Adrenal gland (tissue), 7 donors: ENCODE measurements around the genes PTGIS and SLC9A8.

DNA sequence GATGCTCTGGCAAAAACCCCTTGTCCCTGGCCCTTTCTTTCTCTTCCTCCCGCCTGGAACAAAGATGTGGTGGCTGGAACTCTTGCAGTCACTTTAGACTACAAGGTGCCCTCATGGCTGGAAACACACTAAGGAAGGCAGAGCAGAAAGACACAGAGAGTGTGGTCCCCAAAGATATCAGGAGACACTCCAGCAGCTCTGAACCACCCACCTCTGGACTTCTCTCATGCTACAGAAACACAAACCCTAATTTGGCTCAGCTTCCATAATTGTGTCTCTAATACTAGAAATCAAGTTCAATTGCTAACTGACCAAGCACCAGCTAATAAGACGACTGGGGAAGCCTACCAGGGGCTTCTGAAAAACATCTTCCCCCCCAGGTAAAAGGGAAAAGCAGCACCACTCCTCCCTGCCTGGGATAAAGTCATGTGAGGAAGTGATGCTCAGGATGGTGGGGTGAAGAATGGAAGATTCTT lies 160.7 kb downstream of the PREX1 start:
- PRO-cap, 3 experiments, result no peak in any of the 3 experiments
- RAMPAGE, long total RNA, 4 experiments, result no peak in any of the 4 experiments
- RRBS, result no CpG with 5 or more reads among the region's 2 CpGs

DNA sequence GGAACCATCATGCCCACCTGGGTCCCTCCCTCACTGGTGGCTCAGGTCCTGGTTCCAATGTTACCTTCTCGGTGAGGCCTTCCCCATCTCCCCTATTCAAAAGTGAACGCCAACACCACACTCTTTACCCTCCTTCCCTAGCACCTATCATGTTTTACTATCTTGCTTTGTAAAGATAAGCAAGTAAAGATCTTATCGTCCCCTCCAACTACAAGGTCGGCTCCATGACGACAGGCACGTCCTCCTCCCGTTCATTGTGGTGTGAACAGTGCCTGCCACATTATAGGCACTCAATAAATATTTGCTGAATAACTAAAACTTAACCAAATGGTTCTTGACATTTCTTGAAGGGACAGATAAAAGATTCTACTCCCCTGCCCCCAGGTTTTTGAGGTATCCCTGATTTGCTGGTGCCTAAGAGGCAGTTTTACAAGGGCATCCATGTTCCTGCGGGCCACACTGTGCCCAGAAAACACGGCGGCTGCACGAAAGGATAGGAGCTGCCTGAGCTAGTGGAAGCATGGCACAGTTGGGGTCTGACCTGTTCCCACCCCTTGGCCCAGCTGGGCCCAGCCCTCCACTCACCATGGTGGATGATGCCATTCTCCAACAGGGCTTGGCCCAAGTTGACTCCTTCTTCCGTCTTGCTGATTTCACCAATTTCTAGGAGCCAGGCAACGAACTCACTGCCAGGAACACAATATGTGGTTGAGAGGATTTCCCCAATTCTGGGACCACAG lies 147.0 kb downstream of the PREX1 start:
- PRO-cap, 3 experiments, result no peak in any of the 3 experiments
- RAMPAGE, long total RNA, 4 experiments, result no peak in any of the 4 experiments
- RRBS, result no CpG with 5 or more reads among the region's 13 CpGs

GRCh38 chr20:48690686-48691366 lies 137.0 kb downstream of the PREX1 start:
- PRO-cap, 3 experiments, result no peak in any of the 3 experiments
- RAMPAGE, long total RNA, 4 experiments, result start-site peak on the minus strand in 1 of 4 experiments, at chr20:48690999-48691041 at its widest, 10 reads per replicate
- RRBS, result no CpG with 5 or more reads among the region's 19 CpGs

DNA sequence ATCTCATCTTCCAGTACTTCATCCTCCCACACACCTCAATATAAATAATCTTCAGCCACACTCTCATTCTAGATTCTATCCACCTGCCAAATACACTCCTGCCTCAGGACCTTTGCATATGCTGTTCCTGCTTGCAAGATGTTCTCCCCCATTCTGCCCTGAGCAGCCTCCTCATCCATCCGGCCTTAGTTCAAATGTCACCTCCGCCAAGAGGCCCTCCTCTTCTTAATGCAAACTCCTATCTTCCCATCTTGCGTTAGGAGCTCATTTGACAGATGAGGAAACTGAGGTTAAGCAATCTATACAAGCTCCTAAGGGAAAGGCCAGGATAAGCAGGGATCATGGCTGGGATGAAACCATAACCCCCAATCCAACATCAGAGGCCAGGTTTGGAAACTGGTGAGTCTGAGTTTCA lies 77.3 kb downstream of the PREX1 start:
- PRO-cap, 3 experiments, result no peak in any of the 3 experiments
- RAMPAGE, long total RNA, 4 experiments, result no peak in any of the 4 experiments
- RRBS, result no CpG with 5 or more reads among the region's 3 CpGs

DNA sequence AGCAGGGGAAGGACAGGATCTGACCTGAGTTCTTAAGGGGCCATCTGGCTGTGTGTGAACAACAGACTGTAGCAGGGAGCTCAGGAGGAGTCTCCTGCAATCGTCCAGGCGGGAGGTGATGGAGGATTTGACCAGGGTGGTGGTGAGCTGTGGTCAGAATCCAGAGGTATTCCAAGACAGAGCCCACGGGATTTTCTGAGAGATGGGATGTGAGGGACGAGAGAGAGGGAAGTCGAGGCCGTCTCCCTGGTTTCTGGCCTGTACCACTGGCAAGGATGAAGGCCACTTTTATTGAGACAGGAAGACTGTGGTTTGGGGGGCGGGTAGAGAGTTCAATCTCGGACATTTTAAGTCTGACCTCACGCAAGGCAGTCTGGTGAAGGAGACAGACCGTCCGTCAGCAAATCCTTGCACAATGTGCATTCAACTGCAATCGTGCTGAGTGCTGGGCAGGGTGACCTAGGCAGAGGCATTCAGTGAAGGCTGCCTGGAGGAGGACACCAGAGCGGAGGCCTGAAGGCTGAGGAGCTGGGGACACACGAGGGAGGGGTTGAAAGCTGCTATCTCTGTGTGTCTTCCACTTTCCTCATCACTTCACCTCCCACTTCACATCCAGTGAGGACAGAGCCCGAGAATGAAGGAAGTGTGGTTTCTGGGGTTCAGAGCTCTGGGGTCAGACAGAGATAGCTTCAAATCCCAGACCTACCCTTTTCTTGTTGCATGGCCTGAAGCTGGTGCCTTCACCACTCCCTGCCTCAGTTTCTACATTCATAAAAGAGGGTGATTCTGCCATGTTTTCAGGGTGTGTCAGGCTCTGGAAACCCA lies 53.8 kb downstream of the PREX1 start:
- PRO-cap, 3 experiments, result peak in 2 of 3 experiments; most common plus-strand start position 472 of the sequence (in 1); most common minus-strand start position 262 of the sequence (in 2)
- RAMPAGE, long total RNA, 4 experiments, result no peak in any of the 4 experiments
- RRBS, result no CpG with 5 or more reads among the region's 15 CpGs

DNA sequence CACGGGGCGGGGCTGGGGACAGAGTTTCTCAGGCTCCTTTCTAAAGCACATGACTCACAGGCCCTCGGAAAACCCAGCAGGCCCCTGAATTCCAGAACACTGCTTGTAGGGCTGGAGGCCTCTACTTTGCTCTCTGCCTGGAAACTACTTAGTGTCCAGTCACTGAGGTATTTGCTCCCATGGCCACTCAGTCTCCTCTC lies 51.4 kb downstream of the PREX1 start:
- PRO-cap, 3 experiments, result no peak in any of the 3 experiments
- RAMPAGE, long total RNA, 4 experiments, result no peak in any of the 4 experiments
- RRBS, result no CpG with 5 or more reads among the region's 3 CpGs

GRCh38 chr20:48926737-48926994 lies 5.2 kb downstream of the ARFGEF2 start:
- PRO-cap, 3 experiments, result no peak in any of the 3 experiments
- RAMPAGE, long total RNA, 4 experiments, result no peak in any of the 4 experiments
- RRBS, result no CpG with 5 or more reads among the region's 2 CpGs

DNA sequence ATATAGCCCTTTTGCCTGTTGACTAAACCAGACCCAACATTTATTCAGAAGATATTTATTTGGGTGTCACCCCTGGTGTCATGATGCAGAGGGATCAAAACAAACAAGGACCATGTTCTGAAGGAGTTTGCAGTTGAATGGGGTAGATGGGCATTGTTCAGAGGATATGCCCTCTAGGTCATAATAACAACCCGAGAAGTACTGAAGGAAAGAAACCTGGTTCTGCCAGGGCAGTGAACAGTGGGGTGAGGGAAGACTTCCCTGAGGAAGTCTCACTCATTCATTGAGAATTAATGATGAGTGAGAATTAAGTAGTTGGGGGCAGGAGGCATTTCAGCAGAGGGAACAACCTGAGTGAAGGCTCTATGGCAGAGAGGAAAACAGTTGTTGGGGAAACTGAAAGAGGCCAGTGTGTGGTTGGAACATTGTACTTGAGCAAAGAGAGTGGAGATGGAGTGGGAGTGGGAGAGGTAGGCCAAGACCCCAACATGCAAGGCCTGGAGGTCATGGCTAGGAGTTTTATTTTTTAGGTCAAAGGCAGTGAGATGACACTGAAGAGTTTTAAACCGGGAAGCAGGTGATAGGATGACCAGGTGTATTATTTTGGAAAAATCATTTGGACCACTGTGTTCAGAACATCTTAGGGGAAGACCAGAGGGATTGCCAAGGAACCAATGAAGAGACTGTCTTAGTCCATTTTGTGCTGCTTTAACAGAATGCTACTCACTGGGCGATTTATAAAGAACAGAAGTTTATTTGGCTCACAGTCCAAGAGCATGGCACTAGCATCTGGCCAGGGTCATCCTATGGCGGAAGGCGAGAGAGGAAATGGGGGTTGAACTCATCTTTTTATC lies 8.1 kb downstream of the ARFGEF2 start:
- PRO-cap, 3 experiments, result peak in 1 of 3 experiments; most common minus-strand start position 854 of the sequence (in 1)
- RAMPAGE, long total RNA, 4 experiments, result no peak in any of the 4 experiments
- RRBS, result no CpG with 5 or more reads among the region's 5 CpGs

DNA sequence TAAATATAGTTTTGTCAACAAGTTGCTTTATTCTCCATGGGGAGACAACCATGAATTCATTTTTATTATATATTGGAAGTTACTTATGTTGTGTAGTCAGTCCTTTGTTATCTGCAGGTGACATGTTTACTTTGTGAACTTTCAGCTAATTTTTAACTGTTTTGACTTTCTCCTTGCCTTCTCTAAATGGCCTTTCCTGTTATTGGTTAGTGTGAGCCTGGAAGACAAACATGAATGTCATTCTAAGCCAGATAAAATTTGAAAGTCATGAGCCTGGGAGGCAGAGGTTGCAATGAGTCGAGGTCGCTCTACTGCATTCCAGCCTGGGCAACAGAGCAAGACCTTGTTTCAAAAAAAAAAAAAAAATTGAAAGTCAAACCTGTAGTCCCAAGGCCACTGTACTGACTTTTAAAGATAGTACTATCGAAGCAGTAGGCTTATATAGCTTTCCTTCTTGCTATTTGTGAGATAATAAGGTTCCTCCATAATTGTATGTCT lies 37.0 kb upstream of the CSE1L start:
- PRO-cap, 3 experiments, result peak in 2 of 3 experiments; most common plus-strand start position 283 of the sequence (in 2)
- RAMPAGE, long total RNA, 4 experiments, result no peak in any of the 4 experiments
- RRBS, result no CpG with 5 or more reads among the region's 3 CpGs

DNA sequence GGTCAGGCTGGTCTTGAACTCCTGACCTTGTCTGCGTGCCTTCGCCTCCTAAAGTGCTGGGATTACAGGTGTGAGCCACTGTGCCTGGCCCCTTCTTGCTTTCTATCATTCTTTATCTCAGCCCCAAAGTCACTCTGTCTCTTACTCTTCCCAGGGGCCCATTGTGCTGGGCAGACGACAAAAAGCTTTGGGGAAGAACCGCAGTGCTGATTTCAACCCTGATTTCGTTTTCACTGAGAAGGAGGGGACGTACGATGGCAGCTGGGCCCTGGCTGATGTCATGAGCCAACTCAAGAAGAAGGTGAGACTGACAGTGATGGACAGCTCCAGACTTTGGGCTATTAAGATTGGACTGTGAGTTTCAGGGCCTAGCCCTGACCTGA lies 2.1 kb downstream of the DDX27 start:
- PRO-cap, 3 experiments, result no peak in any of the 3 experiments
- RAMPAGE, long total RNA, 4 experiments, result start-site peak on the plus strand in 1 of 4 experiments, centred at position 221 of the sequence, 11 reads per replicate
- RRBS, result no CpG with 5 or more reads among the region's 7 CpGs

DNA sequence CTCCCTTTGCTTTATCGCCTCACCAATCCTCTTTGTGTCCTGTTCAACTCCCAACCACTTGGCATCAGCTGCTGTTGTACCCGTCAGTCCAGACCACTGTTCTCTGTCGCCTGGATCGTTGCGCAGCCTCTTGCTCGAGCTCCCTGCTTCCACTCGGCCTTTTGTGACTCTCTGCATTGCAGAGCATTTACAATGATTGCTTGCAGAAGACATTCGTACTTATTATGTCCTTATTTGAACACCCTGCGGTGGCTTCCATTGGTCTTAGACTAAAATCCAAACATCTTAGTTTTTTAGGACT lies 14.6 kb downstream of the DDX27 start:
- PRO-cap, 3 experiments, result no peak in any of the 3 experiments
- RAMPAGE, long total RNA, 4 experiments, result no peak in any of the 4 experiments
- RRBS, result no CpG with 5 or more reads among the region's 9 CpGs

GRCh38 chr20:49288620-49289701 lies 11.1 kb upstream of the ZNFX1 start:
- PRO-cap, 3 experiments, result no peak in any of the 3 experiments
- RAMPAGE, long total RNA, 4 experiments, result no peak in any of the 4 experiments
- RRBS, result no CpG with 5 or more reads among the region's 10 CpGs

DNA sequence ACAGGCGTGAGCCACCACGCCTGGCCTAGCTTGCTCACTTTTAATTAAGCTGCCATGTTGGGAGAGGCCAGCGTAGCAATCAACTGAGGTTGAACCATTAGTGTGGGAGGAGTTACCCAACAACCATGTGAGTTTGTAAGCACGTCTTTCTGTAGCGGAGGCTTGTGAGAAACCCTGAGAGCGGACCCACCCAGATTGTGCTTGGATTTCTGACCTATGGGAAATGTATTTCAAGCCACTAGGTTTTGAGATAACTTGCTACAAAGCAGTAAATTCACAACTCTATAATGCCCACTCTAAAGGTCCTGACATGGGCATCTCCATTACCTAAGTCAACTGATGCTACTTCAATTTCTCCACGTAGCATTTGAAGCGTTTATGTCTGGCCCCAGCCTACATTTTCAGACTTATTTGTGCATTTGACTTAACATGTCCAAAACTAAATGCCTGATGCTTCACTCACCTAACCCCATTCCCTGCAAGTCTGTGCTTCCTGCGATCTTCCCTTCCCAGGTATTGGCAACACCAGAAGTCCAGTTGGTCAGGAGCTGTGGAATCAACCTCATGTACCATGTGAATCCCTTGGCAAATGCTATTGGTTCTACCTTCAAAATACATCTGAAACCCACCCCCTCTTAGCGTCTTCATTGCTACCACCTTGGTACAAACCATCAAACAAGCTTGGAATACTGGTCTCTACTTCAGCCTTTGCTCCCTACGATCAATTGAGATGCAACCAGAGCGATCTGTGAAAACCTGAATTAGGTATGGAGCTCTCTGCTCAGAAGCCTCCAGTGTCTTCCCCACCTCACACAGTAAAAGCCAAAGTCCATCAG lies 12.7 kb upstream of the ZNFX1 start:
- PRO-cap, 3 experiments, result no peak in any of the 3 experiments
- RAMPAGE, long total RNA, 4 experiments, result no peak in any of the 4 experiments
- RRBS, result no CpG with 5 or more reads among the region's 12 CpGs

GRCh38 chr20:49567795-49569053 lies at the start of gene PTGIS:
TSS of gene PTGIS (minus strand) at chr20:49568137.
- PRO-cap, 3 experiments, result peak in 3 of 3 experiments; most common plus-strand start chr20:49568082 (in 2); most common minus-strand start chr20:49568081 (in 1)
- RAMPAGE, long total RNA, 4 experiments, result no peak in any of the 4 experiments
- RRBS, result 14% methylated on average over 6 of the region's 65 CpGs

- PRO-cap, 3 experiments, result no peak in any of the 3 experiments
- RAMPAGE, long total RNA, 4 experiments, result start-site peak on the minus strand in 1 of 4 experiments, at chr20:49637391-49637418 at its widest, 22 reads per replicate
- RRBS, result no CpG with 5 or more reads among the region's 6 CpGs
Measured at GRCh38 chr20:49637171-49637612, 69.3 kb upstream of the PTGIS start.

DNA sequence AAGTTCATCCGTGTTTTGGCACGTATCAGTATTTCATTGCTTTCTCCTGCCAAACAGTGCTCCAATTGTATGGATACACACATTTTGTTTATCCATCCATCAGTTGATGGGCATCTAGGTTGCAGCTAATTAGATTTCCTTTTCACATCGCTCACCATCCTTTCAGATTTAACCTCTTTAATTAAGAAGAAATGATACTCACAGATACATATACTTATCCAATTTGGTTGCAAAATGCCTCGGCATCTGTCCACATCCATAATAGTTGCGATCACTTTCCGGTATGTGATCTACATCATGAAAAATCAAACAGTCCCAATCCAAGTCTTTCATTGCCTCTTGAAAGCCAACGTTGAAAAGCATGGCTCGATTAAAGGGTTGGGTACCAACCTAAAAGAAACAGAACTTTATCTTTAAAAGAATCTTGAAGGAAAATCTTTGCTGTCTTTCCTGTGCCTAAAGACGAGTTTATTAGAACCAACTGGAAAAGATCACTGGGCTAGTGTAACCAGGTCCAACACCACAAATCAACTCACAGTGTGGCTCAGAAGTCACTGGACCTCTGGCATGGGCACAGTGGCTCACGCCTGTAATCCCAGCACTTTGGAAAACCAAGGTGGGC lies 72.5 kb upstream of the PTGIS start:
- PRO-cap, 3 experiments, result no peak in any of the 3 experiments
- RAMPAGE, long total RNA, 4 experiments, result start-site peak on the minus strand in 1 of 4 experiments, centred at position 227 of the sequence, 20 reads per replicate
- RRBS, result no CpG with 5 or more reads among the region's 10 CpGs

DNA sequence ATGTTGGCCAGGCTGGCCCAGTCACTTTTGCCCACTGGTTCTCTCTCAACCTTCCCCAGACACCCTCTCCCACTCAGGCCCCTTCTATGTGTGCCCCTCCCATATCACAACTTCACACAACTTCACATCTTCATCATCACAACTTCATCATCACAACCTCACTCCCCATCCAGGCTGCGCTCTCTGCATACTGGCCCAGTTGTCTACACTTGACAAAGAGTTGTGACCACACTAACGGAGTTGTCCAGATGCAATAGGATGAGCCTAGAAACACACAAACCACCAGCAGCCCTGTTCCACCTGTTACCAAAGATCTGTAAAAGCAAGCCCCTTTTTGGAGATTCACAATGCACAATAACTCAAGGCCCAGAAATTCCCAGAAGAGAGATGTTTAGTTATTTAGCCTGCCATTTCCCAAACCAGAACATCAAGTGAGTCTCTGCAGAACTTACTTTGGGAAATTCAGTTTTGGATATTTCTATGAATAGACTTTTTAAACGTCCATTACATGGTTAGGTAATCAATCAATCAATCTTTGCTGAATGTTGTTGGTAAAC lies 53.6 kb downstream of the B4GALT5 start:
- PRO-cap, 3 experiments, result peak in 1 of 3 experiments; most common minus-strand start position 312 of the sequence (in 1)
- RAMPAGE, long total RNA, 4 experiments, result no peak in any of the 4 experiments
- RRBS, result no CpG with 5 or more reads among the region's 3 CpGs

DNA sequence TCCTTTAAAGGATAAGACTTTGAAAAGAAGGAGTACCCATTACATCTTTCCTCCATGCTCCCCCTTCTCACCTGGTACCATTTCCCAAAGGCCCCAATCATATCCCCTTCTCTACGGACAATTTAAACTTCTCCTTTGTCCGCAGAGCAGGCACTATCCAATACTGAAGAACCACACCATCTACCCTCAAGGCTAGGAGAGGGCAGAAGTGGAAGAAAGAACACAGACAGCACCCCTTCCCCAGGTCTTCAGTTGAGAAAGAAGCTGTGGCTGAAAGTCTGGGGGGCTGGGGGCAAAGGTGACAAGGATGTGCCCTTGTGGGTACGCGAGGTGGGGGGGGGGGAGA lies 1.2 kb downstream of the B4GALT5 start:
- PRO-cap, 3 experiments, result peak in 2 of 3 experiments; most common plus-strand start position 195 of the sequence (in 2)
- RAMPAGE, long total RNA, 4 experiments, result no peak in any of the 4 experiments
- RRBS, result no CpG with 5 or more reads among the region's 4 CpGs

DNA sequence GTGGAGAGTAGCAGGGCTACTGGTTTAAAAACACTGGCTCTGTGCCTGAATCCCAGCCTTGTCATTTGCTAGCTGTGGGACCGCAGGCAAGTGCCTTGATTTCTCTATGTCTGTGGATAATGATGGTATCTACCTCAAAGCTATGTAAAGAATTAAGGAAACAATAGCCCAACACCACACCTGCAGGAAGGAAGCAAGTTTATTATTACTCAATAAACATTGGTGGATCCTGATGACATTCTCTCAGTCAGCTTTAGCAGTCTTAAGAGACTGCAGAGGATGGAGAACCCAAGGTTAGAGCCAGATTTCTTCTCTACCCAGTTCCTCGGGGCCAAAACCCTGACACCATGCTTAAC lies 1.8 kb upstream of the SLC9A8 start:
- PRO-cap, 3 experiments, result no peak in any of the 3 experiments
- RAMPAGE, long total RNA, 4 experiments, result no peak in any of the 4 experiments
- RRBS, result no CpG with 5 or more reads among the region's 2 CpGs

GRCh38 chr20:49812449-49813522 lies at the start of gene SLC9A8:
TSS of gene SLC9A8 (plus strand) at chr20:49812828.
- PRO-cap, 3 experiments, result peak in 3 of 3 experiments; most common plus-strand start chr20:49812680 (in 3); most common minus-strand start chr20:49813040 (in 2)
- RAMPAGE, long total RNA, 4 experiments, result start-site peak on the plus strand in 1 of 4 experiments, at chr20:49812870-49812888 at its widest, 35 reads per replicate
- RRBS, result 1% methylated on average over 21 of the region's 69 CpGs